Measurements from ENCODE around the genes BAIAP3, MAPK8IP3, IGFALS and MSRB1.

- RRBS = 26% methylated on average over 7 of the region's 47 CpGs
Measured at GRCh38 chr16:1154364-1155296, 1.7 kb downstream of the CACNA1H start.

DNA sequence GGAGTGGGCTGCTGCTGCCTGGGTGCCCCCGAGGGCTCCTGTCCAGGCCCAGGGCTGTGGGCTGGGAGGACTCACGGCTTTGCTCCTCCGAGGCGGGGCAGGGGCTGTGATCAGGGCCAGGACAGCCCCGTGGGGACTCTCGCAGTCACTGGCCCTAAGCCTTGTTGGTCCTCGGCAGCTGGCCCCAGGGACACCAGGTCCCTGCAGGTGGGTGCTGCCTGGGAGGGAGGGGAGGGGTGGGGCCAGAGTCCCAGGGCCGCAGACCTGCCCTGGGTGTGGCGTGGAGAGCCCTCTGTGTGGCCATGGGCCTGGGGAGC, 19.8 kb downstream of the CACNA1H start:
- RRBS = no CpG with 5 or more reads among the region's 9 CpGs

DNA sequence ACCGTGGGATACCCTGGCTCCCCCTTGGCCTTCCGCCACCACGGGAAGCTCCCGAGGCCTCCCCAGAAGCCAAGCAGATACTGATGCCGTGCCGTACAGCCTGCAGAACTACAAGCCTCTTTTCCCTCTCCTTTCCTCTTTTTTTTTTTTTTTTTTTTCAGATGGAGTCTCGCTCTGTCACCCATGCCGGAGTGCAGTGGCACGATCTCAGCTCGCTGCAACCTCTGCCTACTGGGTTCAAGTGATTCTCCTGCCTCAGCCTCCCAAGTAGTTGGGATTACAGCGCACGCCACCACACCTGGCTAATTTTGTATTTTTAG, 17.5 kb upstream of the UBE2I start:
- RRBS = no CpG with 5 or more reads among the region's 12 CpGs

- RRBS = 1% methylated on average over 37 of the region's 63 CpGs
Measured at GRCh38 chr16:1308615-1309288, 684 bp upstream of the UBE2I start.

DNA sequence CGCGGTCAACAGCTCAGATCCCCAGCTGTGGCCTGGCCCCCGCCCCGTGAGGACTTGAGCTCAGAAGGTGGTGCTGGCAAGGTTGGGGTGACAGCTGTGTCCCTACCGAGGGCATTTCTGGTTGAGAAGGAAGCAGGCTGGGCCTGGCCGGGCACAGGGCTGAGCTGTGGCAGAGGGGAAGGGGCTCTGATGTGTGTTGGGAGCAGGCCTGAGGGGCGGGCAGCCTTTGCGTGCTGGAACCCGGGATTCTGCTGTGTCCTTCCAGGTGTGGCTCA, 5.0 kb downstream of the UBE2I start:
- RRBS = 100% methylated on average over 1 of the region's 9 CpGs

DNA sequence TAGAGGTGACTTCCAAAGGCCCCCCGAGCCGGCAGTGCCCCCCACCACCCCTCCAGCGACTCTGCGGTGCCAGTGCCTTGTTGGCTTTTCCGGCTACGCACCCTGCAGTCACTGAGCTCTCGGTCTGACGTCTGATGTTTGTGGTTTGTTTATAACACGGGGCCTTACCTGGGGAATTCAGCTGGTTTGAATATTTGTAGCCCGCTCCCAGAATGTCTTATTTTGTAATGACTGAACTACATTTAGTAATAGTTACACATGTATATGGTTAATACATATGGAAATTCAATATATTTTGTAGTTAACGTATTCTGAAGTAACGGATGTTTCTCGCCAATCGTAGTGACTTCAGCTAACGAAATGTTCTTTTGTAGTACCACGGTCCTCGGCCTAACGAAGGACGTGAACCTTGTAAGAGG, 7.0 kb upstream of the BAIAP3 start:
- RRBS = 16% methylated on average over 4 of the region's 19 CpGs

- RRBS = 1% methylated on average over 13 of the region's 46 CpGs
Measured at GRCh38 chr16:1333398-1333755, at the start of gene BAIAP3. TSS of gene BAIAP3 (plus strand) at chr16:1333645.

- RRBS = 34% methylated on average over 3 of the region's 45 CpGs
Measured at GRCh38 chr16:1342205-1343173, 9.0 kb downstream of the BAIAP3 start.

DNA sequence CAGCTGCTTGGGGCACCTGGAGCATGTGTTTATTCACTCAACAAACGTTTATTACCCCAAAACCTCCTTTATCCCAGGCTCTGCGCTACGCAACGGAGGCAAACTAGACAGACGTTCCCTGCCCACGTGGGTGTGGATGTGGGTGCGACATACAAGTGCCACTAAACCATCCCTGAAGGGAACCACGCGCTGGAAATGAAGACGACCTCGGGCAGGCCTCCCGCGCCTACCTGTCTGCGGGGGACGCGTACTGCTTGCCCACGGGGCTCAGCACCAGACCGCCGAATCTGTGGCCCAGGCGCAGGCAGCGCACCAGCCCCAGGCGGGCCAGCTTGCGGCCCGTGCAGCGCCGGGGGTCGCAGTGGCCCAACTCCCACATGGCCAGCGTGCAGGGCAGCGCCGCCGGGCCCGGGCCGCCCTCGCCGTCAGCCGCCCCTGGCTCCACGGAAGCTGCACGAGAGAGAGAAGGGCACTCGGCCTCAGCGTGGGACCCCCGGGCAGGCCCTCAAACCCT, 472 bp downstream of the TSR3 start:
- RRBS = 3% methylated on average over 14 of the region's 41 CpGs

- RRBS = 5% methylated on average over 1 of the region's 31 CpGs
Measured at GRCh38 chr16:1419949-1420561, 492 bp downstream of the UQCC4 start.

DNA sequence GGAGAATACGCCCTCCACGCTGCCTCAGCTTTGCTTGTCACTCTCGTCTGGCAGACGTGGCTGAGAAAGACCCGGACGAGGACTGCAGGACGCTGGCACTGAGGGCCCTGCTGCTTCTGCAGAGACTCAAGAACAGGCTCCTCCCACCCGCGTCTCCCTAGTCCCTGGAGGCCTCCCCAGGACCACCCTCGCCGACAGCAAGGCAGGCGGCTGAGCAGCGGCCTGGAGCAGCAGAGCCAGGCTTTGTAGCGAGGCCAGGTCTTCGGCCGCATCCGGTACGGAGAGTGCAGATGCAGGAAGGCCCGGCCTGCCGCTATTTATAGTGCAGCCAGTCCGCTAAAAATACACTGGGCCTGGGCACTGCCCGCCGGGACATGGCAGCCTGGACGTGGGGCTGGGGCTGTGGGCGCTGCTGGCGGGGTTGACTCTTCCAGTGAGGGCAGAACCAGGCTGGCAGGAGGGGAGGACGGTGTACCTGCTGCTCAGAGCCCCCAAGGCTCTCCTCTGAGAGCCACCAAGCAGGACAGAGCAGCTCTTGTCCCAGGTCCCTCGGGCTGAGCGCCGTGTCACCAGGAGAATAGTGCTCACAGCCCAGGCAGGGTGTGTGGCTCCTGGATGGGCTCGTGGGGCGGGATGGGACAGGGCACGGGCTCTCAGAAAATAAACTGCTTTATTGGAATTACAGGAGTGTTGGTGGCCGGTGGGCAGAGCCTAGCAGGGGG, 16.8 kb downstream of the TELO2 start:
- RRBS = 74% methylated on average over 6 of the region's 34 CpGs

GRCh38 chr16:1705615-1706698, at the start of gene MAPK8IP3:
TSS of gene MAPK8IP3 (plus strand) at chr16:1706195.
- RRBS = 2% methylated on average over 29 of the region's 113 CpGs

- RRBS = no CpG with 5 or more reads among the region's 2 CpGs
Measured at GRCh38 chr16:1719524-1719752, 13.4 kb downstream of the MAPK8IP3 start.

DNA sequence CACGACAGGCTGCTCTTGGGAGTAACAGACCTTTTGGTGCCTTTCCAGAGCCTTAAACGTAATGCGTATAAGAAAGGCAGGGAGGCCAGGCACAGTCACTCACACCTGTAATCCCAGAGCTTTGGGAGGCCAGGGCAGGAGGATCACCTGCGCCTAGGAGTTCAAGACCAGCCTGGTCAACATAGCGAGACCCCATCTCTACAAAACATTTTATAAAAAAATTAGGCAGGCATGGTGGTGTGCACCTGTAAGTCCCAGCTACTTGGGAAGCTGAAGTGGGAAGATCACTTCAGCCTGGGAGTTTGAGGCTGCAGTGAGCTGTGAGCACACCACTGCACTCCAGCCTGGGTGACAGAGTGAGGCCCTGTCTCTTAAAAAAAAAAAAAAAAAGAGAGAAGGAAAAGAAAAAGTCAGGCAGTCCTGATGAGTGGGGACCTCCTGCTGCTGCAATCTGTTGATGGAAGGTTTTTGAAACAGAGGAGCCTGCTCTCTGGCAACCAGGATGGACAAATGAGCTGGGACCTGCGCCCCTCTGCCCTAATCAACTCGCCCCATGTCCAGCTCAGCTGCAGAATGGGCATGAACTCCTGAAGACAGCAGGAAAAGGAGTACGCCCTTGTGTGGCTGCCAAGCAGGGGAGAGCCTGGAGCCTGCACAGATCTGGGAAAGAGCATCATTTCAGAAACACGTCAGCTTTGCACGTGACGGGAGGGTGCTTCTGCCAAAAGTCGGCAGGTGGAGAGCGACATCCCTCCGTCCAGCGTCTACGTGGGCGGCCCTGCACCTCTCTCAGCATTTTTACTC, 18.8 kb downstream of the NME3 start:
- RRBS = no CpG with 5 or more reads among the region's 17 CpGs

DNA sequence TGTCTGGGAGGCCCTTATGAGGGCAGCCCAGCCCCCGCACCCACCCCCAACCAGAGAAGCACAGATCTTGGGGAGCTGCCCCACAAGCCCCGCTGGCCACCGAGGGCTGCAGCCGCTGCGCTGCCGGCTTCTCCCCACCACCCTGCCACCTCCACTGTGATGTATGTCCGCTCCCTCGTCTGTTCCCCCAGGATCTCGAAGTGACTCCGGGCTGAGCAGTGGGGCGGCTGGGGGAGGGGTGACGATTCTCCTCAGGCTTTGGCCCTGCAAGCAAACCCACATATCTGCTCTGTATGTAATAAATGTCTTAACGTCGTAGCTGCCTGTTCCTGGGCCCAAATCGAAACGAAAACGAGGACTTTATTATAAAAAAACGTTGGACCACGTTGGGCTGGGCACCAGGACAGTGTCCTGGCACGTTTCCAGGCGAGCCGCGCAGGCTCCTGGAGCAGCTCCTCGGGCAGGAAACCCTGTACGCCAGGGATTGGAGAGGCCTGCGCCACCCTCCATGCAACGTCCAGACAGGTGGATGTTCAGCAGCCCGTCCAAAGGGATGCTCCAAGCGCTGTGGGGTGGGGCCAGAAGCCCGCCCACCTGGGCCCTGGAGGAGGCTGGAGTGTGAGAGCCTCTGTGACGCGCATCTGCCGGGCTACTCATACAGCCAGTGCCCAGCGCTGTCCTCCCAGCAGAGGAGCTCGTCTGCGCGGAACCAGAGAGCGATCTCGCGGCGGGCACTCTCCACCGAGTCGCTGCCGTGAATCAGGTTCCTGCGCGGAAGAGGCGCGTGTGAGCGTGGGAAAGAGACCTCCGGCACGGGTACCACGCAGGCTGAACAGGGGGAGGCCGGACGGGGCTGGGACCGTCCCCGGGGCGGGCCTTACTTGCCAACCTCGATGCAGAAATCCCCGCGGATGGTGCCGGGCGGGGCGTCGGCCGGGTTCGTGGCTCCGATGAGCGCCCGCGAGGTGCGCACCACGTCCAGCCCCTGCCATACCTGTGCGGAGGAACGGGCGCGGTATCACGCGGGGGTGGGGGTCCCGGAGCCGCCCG, 1.0 kb downstream of the NME3 start:
- RRBS = 12% methylated on average over 13 of the region's 81 CpGs

GRCh38 chr16:1793566-1793948, at the start of gene IGFALS:
TSS of gene IGFALS (minus strand) at chr16:1793705.
- RRBS = 71% methylated on average over 4 of the region's 20 CpGs

DNA sequence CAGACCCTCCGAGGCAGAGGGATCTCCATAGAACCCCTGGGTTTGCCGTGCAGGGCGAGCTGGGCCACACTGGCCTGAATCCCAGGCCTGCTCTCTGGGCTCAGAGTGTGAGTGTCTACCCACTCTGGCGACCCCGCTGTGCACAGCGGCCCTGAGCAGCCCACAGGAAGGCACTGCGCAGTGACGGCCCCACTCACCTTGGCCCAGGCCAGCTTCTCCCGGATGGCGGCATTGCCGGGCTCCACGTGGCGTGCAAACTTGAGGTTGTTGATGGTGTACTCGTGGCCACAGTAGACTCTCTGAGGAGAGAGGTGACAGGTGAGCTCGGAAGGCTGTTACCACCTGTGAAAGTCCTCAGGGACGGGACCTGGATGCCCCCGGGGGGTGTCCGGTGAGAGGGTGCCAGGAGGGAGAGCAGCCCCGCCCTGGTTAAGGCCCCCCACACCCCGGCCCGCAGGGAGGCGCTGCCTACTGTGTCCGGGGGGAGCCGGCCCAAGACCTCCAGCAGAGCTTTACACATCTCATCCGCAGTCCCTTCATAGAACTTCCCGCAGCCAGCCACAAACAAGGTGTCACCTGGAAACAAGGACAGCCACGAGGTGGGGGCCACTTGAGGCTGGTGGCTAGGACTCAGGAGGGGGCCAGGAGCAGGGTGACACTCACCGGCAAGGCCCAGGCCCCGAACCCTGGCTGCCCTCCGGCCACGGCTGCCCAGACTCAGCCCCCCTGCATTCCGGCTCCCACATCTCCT, 9.8 kb downstream of the HAGH start:
- RRBS = 97% methylated on average over 7 of the region's 32 CpGs

DNA sequence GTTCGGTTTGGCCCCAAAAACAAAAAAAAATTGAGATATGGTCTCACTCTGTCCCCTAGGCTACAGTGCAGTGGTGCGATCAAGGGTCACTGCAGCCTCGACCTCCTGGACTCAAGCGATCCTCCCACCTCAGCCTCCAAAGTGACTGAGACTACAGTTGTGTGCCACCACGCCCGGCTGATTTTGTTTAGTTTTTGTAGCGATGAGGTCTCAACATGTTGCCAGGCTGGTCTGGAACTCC, 1.1 kb downstream of the HAGH start:
- RRBS = no CpG with 5 or more reads among the region's 7 CpGs

GRCh38 chr16:1913209-1913793, 4.9 kb downstream of the HS3ST6 start:
- RRBS = 60% methylated on average over 3 of the region's 15 CpGs

DNA sequence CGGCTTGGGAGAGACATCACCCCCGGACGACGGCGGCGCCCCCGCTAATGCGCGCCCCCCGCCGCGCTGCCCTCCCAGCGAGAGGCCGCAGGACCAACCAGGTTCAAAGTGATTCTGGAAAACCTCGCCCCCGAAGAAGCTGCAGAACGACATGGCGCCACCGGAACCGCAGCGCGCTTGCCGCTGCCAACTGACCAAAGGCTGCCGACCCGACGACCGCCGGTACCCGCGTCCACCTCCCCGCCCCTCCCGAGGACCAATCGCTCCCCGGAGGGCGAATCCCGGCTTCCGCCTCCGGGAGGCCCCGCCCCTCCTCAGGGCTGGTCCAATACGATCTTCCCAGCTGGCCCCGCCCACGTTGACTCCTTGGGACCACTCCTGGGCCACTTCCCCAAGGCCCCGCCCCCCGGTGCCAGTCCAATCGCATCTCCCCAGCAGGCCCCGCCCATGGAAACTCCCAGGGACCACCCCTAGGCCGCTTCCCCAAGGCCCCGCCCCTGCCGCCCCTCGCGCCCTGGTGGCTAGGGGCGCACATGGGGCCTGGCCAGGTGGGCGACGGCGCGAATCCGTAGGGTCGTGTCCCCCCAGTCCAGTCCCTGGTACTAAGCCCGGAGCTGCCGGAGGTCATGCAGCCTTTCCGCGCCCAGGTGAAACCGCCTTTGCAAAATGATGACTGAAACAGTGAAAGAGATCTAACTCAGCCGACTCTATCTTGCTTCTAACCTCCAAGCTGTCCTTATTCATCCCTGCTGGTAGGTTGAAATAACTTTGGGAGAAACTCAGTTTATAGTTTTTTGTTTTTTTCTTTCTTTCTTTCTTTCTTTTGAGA, at the start of gene MSRB1:
Gene MSRB1, minus strand, starts transcription at position 196 of the 829 bp plus-strand sequence.
- RRBS = 2% methylated on average over 16 of the region's 64 CpGs

All from amniotic epithelial cell (primary cell).